HT-29 (cell line): ENCODE measurements around the genes GIPC2 and LPAR3.

DNA sequence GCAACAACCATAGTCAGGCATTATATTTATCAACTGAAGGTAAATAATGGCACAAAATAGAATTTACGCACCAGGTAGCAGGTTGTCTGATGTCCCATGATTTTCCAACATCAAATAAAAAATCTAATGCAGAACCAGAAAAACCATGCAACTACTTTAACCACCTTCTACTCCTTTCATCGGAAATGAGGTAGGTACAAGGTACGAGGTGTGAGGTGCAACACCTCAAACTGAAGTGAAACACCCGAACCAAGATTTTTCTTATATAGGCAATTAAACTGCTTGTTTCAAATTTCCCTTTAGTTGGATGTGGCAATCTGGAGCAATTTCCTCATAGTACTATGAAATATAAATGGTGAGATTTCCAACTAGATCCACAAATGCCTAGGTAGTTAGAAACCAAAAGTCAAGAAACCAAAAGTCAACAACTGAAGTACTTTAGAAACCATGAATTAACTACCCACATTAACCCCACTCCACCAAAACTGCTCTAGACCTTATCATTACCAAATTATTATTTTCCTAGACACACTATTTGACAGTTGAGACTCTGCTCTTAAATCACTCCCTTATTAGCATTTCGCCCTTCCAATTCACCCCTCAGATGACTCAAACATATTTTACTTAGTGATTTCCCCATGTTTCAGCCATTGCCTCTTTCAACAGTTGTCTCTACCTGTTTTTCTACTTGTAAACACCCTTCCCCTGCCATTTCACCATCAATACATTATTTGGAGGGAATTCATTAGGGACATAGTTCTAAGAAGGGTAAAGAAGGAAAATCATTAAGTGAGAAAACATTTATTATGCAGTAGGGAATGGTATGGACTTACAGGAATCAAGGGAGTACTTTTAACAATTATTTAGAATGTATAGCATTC is 37.8 kb downstream of the FUBP1 start:
- RAMPAGE, long total RNA = no peak

DNA sequence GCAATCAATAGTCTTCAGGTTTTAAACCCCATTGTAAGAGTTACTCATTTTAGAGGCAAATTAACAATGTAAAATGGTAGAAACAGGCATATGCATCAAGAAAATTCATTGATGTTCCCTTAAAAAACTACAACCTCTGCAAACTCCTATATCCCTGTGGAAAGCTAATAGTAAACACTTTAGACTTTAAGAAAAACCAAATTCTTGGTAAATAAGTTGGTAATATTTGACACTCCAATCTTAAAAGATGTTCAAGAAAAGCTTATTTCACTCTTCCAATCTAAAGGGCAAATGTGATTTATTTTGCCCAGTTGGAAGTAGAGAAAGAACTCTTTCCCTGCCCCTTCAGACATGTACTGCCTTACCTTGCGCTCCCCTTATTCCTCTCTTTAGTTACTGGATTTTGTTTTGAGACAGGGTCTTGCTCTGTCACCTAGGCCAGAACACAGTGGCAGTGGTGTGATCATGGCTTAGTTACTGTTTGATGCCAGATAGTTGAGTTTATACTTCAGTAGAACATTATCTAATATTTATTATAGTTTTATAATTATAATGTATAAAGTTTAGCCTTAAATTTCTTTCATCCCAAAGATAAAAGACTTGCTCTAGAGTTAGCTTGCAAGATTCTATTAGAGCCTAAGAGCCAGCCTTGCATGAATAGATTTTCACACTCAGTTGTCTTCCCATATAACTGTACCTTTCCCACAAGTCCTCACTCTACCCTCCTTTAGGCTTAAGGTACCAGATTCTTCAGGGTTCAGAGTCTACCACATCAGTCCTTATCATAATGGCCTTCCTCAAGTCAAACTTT is 27.5 kb downstream of the FUBP1 start:
- RAMPAGE, long total RNA = no peak

DNA sequence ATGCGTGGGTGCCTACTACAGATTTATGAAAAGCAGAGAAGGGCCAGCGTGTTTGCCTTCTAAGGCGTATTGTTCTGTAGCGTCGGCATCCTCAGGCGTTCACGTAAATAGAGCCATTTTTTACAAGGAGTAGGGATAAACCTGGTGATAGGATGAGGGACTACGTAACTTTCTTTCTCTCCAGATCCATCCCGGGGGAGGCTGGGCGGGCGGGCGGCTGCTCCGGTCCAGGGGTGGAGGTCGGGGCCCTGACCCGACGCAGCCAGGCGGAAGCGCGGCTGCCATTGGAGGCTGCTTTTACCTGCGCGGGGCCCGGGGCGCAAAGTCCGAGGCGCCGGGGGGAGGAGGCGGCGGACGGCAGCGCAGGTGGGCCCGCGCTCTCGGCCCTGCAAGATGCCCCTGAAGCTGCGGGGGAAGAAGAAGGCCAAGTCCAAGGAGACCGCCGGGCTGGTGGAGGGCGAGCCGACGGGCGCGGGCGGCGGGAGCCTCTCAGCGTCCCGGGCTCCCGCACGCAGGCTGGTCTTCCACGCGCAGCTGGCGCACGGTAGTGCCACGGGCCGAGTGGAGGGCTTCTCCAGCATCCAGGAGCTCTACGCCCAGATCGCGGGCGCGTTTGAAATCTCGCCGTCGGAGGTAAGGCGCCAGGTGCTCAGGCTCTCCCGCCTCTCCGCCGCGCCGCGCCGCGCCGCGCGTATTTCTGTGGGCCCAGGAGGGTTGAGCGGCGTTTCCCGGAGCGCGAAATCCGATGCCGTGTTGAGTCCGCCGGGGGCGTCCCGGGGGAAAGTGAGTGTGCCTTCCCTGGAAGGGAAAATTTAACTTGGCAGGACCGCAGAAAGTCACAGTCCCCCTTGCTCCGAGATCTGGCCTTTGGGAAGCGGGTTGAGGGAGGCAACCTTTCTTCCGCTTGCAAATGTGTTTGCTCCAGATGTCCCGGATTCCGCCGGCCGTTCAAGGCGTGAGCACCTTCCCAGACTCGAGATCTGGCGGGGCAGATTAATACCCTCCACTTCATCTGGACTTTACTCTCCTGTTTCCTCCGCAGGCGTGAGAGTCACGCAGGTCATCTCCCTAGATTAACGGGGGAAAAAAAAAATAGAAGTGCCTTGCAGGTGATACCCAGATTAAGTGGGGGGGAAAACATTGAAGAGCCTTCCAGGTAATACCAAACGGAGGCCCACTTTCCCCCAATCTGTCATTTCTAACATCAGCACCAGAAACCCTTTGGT is at the start of gene GIPC2:
TSS of gene GIPC2 (plus strand) at position 265 of the 1,226 bp plus-strand sequence.
- RAMPAGE, long total RNA = start-site peak on the plus strand centred at position 340 of the sequence, 22 bp wide, 24 and 20 reads in 2 replicates

GRCh38 chr1:80045515-80045714 is 1038.9 kb upstream of the ADGRL4 start:
- RAMPAGE, long total RNA = no peak

DNA sequence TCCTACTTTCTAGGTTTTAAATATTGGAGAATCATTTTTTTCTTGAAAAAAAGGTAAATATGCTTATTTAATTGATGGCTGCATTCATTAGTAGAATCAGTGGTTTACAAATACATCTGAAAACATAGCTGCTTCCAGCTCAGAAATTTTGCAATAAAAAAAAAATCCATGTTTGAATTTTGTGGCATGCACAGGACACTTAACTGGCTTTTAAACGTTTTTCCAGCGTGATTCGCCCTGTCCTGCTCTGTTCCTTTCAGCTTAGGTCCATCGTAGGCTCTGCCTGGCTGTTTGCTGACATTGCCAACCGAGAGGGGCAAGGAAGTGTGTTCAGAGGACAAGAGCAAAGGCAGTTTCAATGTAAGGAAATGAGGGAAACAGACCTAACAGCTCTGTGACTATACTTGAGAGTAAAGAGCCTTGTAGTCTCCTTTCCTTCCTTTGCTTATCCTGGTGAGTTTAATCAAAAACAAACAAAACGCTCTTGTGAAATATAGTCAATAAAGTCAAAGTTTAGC is 941 bp upstream of the ADGRL2 start:
- RAMPAGE, long total RNA = no peak

GRCh38 chr1:81801642-81802583 is 1.2 kb downstream of the ADGRL2 start:
- RAMPAGE, long total RNA = no peak

DNA sequence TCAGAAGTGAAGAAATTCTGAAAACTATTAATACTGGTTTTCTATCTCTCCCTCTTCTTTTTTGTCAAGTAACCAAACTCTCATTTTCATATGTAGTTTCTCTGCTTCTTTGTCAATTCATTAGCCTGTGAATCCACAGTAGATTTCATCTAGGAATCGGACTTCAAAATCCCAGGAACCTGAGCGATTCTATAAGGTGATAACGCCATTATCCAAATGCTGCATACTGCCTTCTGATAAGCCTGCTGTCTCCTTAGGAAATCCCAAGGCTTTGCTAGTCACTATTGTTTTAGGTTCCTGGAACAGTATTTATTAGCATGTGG is 324.9 kb downstream of the ADGRL2 start:
- RAMPAGE, long total RNA = no peak

DNA sequence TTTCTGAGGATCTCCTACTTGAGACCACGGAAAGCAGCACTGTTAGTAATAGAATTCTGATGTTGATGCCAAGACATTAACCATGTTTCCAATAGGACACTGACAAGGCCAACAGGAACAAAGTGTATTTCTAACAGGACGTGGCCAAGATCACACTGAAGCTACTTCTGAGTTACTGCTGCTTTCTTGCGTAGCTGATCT is 848.4 kb downstream of the TTLL7 start:
- RAMPAGE, long total RNA = no peak

GRCh38 chr1:83760906-83761777 is 237.8 kb downstream of the TTLL7 start:
- RAMPAGE, long total RNA = no peak

DNA sequence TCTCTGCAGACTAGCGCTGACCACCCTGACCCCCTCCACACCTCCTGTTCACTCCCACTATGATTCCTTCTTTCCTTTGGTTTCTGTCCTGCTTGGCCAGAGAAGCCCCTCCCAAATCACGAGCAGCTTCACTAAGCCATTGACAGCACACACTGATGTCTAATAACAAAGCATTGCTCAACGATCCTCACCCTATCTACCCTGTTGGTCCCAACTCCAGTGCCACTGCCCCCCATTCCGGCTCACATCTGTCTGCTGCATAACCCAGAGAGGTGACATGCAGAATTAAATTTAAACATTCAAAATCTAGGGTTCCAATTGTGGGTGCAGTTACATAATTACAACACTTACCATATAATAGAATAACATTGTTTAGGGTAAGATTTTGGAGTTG is 236.9 kb downstream of the TTLL7 start:
- RAMPAGE, long total RNA = no peak

GRCh38 chr1:83860877-83861295 is 138.0 kb downstream of the TTLL7 start:
- RAMPAGE, long total RNA = no peak

DNA sequence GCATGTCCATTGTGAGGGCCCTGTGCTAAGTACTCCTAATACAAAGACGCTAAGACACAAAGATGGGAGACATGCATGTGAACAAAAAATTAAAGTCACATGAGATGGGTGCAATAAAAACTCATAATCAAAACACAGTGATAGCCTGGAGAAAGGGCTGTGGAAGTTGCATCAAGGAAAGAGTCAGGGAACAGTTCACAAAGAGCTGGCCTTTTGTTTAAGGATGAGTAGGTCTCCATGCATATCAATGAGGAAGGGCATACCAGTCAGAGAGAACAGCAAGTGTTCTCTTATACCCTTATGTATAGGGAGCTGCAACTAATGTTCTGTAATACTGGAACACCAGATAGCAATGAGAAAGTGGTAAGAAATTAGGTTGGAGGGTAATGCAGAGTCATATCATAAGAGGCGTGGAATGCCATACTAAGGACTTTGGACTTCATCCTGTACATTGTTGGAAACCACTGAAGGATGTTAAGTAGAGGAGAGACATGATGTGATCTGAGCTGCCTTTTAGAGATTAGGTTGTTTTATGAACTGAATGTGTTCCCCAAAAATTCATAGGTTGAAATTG is 46.8 kb upstream of the SAMD13 start:
- RAMPAGE, long total RNA = no peak

DNA sequence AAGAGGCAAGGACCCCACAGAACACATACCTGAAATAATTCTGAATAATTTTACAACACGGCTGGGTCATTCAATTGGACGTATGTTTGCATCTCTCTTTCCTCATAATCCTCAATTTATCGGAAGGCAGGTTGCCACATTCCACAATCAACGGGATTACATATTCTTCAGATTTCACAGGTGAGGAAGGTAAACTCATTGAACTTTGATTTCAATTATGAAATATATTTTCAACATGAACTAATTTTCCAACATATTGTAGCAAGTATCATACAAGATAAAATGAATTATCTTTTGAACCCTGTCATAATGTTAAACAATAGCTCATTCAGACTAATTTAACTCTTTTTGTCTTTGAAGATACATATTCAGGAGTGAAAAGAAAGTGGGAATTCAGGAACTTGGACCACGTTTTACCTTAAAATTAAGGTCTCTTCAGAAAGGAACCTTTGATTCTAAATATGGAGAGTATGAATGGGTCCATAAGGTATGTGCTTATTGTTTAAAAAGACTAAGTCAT is 10.2 kb upstream of the SPATA1 start:
- RAMPAGE, long total RNA = no peak

DNA sequence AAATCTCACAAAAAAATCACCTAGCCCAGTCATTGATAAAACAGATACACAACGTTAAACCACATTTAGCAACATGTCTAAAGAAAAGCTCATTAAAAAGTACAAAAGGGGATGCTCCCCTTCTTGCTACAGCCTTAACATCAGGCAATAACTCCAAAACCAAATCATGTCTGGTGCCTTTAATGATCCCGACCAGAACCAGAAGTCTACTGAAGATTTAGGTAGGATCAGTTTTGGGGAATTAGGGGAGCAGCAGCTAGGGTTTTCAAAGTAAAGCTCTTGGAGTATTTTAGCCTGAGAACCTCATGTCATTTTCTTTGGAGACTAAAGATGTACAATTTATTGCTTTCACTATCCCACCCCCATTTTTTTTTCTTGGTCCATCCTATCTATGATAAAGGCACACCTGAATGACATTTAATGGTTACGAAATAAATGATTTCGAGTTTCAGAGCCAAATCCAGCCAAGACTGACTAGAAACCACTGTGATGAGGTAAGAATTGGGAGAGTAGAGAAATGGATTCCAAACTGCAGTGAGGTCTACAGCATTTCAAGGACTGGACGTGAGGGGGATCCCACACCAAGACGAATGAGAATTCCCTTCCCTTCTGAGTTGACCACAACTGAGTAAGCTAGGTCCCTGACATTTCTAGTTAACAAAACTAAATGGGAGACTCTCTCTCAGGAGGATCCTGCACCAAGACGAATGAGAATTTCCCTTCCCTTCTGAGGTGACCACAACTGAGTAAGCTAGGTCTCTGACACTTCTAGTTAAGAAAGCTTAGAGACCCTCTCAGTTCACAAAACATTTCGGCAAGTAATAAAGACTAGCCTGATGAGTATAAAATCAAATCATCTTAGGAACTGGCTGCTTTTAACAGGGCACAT is 1.8 kb upstream of the SPATA1 start:
- RAMPAGE, long total RNA = no peak

- RAMPAGE, long total RNA = no peak
Observed at GRCh38 chr1:84862605-84863179, 30.3 kb downstream of the LPAR3 start.

DNA sequence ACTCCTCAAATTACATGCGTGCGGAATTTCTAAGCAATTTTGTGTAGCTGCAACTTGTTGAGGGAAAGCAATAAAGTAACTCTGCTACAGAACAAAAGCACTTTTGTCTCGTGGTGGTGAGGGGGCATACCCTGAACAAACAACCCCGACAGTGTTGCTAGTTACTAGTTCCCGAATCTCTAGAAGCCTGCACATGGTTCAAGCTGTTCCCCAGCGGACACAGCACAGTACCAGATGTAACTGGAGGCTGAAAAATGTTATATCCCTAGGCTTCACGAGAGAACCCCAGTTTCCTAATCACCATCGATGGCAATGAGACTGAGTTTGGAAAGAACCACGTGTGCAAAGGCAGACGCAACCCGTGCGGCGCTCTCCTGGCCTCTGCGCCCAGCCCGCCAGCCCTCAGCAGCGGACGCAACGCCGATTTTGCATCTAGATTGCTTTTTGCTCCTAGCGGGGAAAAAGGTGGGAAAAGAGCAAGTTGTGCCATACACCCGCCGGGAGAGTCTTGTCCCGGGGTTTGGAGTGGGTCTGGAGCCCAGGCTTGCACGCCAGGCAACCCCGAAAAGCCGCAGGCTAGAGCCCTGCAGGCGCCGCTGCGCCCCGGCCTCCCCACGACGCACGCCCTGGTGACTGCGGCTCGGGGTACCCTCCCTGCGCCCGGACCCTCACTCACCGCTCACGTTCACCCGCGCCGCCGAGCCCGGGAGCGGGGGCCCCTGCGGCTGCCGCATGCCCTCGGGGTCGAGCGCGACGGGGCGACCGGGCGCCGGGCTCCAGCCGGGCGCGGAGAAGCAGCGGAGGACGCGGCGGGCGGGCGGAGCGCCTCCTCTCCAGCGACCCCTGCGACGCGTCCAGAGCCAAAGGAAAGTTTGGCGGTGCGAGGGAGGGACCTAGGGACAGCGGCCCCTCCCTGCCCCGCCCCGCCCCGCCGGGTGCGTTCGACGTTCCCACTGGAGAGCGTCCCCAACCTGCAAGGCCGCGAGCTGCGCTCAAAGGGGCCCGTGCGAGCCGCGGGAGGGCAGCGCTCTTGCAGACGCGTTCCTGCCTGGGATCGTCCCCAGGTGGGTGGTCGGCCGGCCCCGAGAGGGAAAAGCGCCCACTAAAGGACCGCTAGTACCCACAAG is at the start of gene LPAR3:
TSS of gene LPAR3 (minus strand) at position 867 of the 1,127 bp plus-strand sequence.
- RAMPAGE, long total RNA = no peak

DNA sequence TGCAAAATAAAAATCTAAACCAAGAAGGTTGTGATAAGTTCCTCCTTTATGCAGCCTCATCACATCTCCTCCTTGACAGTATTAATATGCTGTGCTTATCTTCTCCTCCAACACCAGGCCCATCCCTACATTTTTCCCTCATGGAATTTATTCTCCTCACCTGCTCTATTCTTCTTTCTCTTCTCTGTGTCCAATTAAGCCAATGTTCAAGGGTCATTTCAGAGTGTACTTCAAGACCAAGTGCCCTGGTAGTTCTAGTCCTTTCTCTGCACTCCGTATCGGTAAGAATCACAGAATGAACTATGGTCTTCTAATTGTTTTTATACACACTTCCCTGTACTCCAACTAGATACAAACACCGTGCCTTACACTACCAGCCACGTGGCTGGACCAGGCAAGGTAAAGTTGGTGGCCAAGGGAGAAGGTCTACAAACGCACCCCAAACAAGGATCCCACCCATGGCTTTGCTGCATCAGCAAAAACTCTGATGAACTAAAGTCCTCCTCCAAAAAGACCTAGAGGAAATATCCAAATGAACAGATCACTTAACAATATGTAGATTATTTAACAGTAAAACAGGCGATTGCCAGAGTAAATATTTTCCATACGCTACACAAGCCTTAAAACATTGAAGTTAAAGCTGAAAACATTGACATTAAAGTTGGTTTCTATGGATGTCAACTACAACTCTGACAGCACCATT is 40.1 kb upstream of the LPAR3 start:
- RAMPAGE, long total RNA = no peak

GRCh38 chr1:85137385-85138059 is 63.3 kb downstream of the SYDE2 start:
- RAMPAGE, long total RNA = no peak

DNA sequence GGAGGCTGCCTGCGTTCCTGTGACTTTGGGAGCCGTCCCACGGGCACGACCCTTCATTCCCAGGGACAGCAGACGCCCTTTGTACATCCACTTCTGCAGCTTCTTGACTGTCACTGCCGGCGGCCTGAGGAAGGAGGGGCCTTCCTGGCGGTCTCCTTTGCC is 607 bp downstream of the SYDE2 start:
- RAMPAGE, long total RNA = no peak

GRCh38 chr1:85273550-85274260 is 2.7 kb downstream of the BCL10 start:
- RAMPAGE, long total RNA = no peak